Esophagus muscularis mucosa (tissue), 4 donors: ENCODE data around the genes RBM15 and CEPT1.

DNA sequence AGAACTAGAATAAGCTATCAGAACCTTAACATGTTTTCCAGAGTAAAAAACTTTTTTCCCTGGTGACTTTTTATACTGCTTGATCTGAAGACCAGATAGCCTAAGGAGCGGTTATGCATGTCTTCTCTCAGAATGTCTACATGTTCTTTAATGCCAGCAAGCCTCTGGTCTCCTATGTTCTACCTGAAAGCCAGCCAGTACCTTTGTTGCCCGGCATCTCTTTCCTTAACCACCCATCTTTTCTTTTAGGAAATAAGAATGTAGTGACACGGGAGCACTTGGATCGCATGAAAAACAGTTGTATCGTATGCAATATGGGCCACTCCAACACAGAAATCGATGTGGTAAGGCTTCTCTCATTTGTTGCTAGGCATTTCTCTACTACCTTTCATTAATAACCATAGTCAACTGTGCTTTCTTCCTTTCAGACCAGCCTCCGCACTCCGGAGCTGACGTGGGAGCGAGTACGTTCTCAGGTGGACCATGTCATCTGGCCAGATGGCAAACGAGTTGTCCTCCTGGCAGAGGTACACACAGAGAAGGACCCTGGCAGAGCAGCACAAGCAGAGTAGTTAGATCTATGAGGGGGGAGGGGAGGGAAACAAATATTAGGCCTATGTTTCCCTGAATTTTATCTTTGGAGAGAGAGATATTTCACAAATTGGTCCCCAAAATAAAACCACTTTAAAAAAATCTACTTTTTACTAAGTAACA, 16.1 kb upstream of the STRIP1 start:
- PRO-cap, result no peak
- RAMPAGE, long total RNA, 4 experiments, result no peak in any of the 4 experiments

- PRO-cap, result no peak
- RAMPAGE, long total RNA, 4 experiments, result no peak in any of the 4 experiments
These were observed 22.0 kb downstream of the KCNC4 start for GRCh38 chr1:110232000-110232577.

GRCh38 chr1:110235841-110236238, 25.7 kb downstream of the KCNC4 start:
- PRO-cap, result no peak
- RAMPAGE, long total RNA, 4 experiments, result no peak in any of the 4 experiments

- PRO-cap, result no peak
- RAMPAGE, long total RNA, 4 experiments, result no peak in any of the 4 experiments
These were observed 9.0 kb upstream of the RBM15 start for GRCh38 chr1:110330096-110330623.

GRCh38 chr1:110338896-110339595, at the start of gene RBM15:
RBM15 (plus strand) TSS chr1:110339377.
- PRO-cap, result unidirectional peak, minus-strand start at chr1:110339049; unidirectional peak, plus-strand start at chr1:110339425
- RAMPAGE, long total RNA, 4 experiments, result start-site peak on the plus strand in 4 of 4 experiments, at chr1:110339424-110339440 at its widest, 103 to 219 reads per replicate

DNA sequence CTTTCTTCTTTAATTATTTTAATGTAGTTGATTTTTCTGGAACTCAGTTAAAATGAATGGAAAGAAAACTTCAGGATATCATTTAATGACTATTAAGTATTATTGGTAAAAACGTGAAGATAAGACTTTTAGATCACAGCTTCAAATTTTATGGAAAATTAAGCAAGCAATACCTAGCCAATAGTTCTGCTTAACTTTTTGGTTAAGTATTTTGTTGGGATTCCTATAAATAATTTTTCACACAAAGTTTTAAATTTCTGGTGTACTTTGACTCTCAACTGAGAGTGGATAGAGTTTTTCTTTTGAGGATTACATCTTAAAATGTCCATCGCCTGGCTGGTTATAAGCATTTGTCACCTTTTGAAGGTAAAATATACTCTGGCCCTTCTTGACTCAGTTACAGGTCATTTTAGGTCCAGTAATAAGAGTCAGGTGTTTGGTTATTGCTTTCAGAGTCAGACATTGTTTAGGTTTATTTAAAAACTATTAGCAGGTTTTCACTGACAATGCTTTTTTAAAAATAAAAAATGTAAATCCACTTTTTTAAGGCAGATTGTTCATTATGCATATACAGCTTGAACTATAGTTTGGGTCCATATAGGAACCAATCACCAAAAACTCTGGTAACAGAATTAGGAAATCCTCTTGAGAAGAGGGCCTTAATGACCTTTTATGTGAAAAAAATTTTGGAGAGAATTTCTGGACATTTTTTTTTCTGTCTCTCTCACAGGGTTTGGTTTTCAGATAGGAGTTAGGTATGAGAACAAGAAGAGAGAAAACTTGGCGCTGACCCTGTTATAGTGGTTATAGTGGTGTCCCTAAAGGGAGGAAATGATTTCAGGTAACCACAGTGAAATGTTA, 5.9 kb downstream of the RBM15 start:
- PRO-cap, result no peak
- RAMPAGE, long total RNA, 4 experiments, result no peak in any of the 4 experiments

GRCh38 chr1:110384254-110384890, 6.5 kb downstream of the SLC16A4 start:
- PRO-cap, result no peak
- RAMPAGE, long total RNA, 4 experiments, result no peak in any of the 4 experiments

DNA sequence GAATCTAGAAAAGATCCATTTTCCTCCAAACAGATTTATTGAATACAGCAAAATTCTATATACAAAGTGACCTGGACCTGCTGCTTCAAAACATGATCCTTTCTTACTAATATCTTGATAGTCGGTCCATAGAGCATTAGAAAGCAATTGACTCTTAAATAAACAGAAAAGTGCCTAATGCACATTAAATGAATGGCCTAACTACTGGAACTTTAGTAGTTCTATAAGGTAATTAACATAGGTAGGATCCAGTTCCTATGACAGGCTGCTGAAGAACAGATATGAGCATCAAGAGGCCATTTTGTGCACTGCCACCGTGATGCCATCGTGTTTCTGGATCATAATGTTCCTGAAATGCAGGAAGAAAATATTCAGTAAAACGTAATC, 6.3 kb downstream of the LAMTOR5 start:
- PRO-cap, result no peak
- RAMPAGE, long total RNA, 4 experiments, result no peak in any of the 4 experiments

GRCh38 chr1:110647206-110647849, 27.4 kb downstream of the KCNA3 start:
- PRO-cap, result no peak
- RAMPAGE, long total RNA, 4 experiments, result no peak in any of the 4 experiments

- PRO-cap, result no peak
- RAMPAGE, long total RNA, 4 experiments, result no peak in any of the 4 experiments
These were observed 787 bp downstream of the KCNA3 start for GRCh38 chr1:110673679-110674627.

DNA sequence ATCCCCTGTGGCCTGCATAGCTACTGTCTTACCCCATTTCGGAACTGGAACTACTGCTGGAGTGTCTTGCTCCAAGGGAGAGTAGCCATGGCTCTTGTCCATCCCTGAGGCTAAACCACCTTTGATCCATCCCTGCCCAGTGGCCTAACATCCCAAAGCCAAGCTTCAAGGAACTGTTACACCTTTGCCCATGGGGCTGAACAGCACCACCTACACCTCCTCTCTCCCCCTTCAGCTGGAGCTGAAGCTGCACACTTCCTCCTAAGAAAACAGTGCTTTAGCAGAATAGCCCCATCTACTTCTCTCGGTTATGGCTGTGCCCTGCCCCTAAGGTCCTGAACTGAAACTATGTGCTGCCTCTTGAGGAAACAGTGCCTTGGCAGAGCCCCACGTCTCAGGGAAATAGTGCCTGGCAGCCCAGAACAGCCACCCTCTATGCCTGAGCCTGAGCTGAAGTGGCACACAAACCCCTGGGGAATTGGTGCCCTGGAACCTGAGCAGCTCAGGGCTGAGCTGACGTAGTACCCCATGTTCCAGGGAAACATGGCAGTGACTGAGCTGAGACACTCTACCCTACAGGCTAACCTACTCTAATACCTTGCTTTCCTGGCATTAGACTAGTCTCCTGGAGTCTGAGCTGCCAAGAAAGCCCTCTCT, 85.2 kb upstream of the CD53 start:
- PRO-cap, result no peak
- RAMPAGE, long total RNA, 4 experiments, result no peak in any of the 4 experiments

DNA sequence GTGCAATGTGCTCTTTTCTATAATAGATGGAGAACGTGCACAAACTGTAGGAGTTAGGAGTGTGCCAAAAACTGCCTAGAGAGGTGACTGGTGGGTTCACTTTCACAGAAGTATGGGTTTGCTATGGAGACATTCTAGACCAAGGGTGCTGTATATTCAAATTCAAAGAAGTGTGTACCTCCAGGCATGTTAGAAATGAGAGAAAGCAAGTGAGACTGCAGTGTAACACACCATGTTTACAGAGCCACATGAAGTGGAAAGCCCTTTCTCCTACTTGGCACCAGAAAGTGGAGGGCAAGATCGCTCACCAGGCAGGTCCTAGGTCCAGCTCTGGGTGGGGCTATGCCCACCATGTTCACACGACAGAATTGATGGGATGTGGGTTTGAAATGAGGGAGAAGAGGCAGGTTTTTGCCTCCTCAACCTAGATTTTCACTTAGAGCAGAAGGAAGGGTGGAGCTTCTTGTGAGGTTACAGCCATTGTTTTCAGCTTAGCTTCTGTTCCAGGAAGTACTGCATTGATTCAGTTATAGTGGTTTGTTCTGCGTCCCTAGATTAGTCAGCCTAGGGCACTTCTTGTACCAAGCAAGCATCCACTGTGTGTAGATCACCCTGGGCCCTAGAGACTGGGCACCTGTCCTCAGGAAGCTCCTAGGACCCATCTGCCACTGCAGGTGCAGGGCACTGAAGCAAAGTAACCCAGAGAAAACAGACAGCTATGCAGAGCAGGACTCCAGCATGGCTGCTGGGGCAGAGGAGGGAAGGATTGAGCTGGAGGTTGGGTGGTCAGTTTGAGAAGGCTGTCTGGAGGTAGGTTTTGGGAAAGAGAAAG, 2.3 kb downstream of the CD53 start:
- PRO-cap, result bidirectional peak, plus-strand start at position 603 of the sequence, minus-strand start at position 504 of the sequence
- RAMPAGE, long total RNA, 4 experiments, result no peak in any of the 4 experiments

GRCh38 chr1:111139951-111140939, at the start of gene CEPT1:
CEPT1 (plus strand) TSS chr1:111140223.
- PRO-cap, result bidirectional peak, plus-strand start at chr1:111140247, minus-strand start at chr1:111140205
- RAMPAGE, long total RNA, 4 experiments, result start-site peak on the plus strand in 4 of 4 experiments, at chr1:111140217-111140269 at its widest, 473 to 982 reads per replicate; start-site peak on the minus strand in 2 of 4 experiments, at chr1:111140078-111140188 at its widest, 397 to 534 reads per replicate

GRCh38 chr1:111190885-111191311, 9.5 kb downstream of the DENND2D start:
- PRO-cap, result no peak
- RAMPAGE, long total RNA, 4 experiments, result no peak in any of the 4 experiments

DNA sequence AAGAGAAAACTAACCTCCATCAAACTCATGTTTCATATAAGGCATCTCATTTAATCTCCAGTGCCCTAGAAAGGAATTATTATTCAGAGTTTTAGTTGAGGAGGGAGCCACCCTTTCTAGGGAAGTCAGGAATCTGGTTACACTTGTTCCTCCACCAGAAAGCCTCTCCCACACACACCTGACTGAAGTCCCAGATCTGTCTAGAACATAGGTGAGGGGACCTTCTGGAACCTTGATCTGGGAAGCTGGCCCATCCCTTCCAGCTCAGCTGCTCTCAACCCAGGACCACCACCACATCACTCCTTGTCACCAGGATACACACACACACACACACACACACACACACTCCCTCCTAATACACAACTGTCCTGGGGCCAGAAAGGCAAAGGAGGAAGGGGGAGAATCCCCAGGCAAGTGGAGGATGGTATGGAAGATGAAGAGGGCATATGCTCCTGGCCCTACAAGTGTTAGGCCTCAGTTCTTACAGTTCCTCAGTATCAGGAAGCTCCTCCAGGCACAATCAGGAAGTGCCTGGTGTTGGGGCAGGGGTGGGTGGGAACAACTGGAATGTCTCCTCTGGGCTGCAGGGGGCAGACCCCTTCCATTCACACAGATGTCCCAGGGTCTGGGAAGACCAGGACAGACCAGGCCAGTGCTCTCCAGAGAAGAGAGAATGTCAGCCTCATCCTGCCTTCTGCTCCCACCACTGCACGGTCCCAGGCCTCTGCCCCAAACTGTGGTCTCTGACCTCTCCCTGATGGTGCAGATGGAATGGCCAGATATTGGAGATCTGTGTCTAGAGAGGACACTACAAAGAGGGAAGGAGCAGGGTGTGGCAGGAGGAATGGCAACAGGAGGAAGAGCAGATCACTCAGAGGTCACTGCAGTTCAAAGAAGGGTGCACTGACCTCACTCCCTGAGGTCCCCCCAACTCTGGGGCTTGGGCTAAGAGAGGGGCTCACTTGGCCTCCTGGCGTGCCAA, 2.2 kb upstream of the DENND2D start:
- PRO-cap, result no peak
- RAMPAGE, long total RNA, 4 experiments, result no peak in any of the 4 experiments

GRCh38 chr1:111449920-111450606, 799 bp downstream of the ATP5PB start:
- PRO-cap, result no peak
- RAMPAGE, long total RNA, 4 experiments, result no peak in any of the 4 experiments

DNA sequence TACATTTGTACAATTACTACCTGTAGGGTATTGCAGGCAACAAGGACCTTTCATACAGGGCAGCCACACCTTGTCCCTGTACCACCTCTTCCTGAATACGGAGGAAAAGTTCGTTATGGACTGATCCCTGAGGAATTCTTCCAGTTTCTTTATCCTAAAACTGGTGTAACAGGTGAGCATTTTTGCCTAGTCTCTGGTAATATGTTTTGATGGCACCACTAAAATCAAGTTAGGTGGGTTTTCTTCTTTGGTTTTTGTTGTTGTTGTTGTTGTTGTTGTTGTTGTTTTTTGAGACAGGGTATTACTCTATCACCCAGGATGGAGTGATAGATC, 4.9 kb downstream of the ATP5PB start:
- PRO-cap, result no peak
- RAMPAGE, long total RNA, 4 experiments, result no peak in any of the 4 experiments

DNA sequence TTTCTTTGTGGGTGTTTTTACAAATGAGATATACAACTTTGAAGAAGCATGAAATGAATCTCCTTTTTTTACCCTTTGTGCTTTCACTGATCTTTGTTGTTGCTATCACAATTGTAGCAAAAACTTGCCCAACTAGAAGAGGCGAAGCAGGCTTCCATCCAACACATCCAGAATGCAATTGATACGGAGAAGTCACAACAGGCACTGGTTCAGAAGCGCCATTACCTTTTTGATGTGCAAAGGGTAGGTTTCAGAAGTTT, 7.2 kb downstream of the ATP5PB start:
- PRO-cap, result no peak
- RAMPAGE, long total RNA, 4 experiments, result no peak in any of the 4 experiments

DNA sequence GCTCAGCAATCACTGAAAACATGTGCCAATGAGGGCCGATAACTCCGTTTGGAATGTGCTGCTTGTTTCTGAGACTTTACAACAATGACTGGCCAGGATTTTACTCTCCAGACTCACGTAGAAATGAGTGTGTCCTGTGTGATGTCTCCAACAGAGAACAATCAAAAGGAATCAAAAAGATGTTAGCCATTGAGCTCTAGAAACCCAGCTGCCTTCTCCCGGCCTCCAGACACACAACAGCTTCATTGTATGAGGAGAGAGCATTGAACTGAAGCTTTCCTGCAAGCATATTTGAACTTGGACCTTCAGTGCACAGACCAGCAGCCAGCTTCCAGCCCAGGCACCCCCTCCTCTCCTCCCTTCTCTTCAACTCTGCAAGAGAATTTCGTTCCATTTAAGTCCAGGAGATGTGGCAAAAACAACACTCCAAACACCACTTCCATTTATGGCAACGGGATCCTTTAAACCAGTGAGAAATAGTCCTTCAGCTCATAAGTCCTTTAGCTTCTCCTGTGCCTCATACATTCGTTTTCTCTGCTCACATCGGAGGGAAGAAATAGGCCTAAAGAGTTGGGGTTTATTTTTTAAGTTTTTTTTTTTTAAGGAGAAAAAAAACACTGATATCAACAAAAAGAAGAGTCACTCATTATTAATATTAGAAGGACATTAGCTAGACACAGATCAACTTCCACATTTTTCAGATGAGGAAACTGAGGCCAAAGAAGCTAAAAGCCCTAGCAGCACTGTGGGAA, 32.4 kb upstream of the ADORA3 start:
- PRO-cap, result bidirectional peak, plus-strand start at position 492 of the sequence, minus-strand start at position 368 of the sequence
- RAMPAGE, long total RNA, 4 experiments, result no peak in any of the 4 experiments

- PRO-cap, result no peak
- RAMPAGE, long total RNA, 4 experiments, result no peak in any of the 4 experiments
These were observed 18.8 kb upstream of the RAP1A start for GRCh38 chr1:111600793-111601273.